Panc1 (cell line): ENCODE measurements around a stretch of chr9.

- RRBS, 2 experiments = 50 to 70% methylated on average over 2 of the region's 11 CpGs
Measured at GRCh38 chr9:89309501-89310092, 1.4 kb upstream of the CKS2 start.

DNA sequence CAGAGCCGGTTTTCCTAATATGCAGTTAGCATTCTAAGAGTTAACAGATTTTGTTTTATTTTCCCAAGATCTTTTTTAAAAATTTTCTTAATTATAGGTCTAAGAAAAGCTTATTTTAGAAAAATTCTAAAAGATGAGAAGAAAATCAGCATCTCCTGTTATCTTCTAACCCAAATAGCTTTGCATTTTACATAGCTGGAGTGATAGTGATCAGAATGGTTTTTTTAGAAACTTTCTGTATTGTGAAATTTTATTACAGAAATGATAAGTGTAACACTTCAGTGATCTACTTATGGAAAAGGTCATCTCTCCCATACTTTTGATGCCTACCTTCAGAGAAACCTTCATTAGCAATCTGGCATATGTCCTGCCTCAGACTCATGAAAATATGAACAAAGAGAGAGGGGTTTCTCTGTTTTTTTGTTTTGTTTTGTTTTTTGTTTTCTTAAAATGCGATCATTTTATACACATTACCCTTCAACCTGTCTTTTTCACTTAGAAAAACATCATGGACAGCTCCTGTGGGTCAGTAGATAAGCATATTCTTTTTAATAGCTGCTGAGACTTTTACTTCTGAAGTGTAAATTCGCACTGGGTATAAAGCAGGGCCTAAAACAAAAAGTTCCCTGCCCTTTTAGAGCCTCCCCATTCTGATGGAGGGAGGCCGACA, 18.9 kb downstream of the SECISBP2 start:
- RRBS, 2 experiments = no CpG with 5 or more reads among the region's 4 CpGs

DNA sequence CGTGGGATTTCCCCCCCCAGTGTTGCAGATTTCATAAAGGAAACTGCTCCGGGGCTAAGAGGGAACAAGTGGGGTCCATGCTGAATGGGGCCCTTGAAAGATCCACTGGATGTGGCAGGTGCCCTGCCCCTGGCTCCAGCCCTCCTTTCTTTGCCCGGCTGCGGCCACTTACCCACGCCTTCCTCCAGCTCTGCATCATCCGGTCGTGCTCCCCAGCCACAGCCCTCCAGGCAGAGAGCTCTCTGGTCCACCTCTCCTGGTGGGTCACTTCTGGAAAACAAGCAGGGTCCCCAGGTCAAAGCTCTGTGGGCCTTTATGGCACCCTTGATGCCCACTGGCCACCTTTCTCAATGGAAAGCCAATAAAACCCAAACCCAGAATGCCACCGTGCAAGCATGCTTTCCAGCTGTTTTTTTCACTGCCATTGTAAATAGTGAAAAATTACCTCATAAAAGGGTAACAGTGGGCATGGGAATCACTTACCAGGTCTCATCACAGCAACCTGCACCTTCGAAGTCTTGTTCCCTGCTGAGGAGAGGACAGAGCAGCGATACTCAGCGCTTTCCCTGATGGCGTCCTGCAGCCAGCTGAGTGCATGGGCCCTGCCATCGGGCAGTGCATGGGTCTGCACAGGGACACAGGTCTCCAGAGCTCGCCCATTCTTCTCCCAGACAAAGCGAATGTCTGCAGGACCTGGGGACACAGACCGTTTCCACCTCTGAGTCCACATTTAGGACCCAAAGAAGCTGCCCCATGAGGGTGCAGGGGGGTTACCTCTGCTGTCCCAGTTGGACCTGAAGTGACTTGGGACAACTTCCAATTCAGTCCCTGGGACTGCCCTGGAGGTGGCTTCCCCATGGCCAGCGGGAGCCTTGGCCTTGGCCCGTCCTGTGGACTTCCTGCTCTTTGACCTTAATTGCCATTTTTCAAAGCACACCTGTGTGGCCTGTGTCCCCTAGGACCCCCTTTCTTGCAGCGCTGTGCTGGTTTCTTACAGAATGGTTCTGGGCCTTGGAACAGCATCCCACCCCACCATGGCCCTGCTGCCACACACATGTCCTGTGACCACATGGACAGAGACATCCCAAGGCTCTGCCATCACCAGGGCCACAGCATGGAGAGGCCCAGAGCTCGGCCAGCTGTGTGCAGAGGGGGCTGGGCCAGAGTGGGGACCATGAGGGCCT, 45.4 kb downstream of the SECISBP2 start:
- RRBS, 2 experiments = 94 to 97% methylated on average over 4 to 5 of the region's 20 CpGs

- RRBS, 2 experiments = no CpG with 5 or more reads among the region's 6 CpGs
Measured at GRCh38 chr9:89375330-89375852, 57.1 kb downstream of the SECISBP2 start.

DNA sequence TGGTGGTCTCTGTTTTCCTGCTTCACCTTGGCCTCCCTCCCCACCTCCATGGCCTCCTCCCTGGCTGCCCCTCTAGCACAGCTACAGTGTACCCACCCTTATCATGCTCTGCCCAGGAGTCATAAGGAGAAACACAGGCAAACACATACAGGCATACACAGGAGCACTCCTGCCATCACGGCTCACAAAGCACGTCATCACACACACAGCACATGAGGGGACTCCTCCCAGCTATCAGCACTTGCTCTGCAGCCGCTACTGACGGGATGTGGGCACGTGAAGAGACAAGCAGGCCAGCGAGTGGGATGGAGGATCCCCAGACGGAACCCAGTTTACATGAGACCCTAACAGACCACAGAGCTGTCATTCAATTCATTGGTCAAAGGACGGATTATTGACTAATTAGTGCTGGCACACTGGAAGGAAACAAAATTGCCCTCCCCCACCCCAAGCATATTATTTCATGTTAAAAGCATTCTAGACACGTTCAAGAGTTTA, 53.7 kb downstream of the SEMA4D start:
- RRBS, 2 experiments = no CpG with 5 or more reads among the region's 9 CpGs

DNA sequence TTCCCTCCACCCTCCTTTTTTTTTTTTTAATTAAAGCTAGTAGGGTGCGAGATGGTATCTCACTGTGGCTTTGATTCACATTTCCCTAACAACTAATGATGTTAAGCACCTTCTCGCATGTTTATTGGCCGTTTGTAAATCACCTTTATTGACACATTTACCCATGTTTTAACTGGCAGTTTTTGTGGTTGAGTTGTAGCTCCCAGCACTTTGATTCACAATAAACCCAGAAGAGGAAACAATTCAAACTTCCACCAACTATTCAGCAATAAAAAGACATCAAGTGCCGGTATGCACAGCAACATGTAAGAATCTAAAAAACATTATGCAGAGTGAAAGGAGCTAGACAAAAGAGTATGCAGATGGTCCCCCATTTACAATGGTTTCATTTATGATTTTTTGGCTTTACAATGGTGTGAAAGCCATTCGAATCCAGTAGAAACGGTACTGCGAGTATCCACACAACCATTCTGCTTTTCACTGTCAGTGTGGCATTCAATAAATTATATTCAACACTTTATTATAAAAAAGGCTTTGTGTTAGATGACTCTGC, 7.8 kb downstream of the SEMA4D start:
- RRBS, 2 experiments = no CpG with 5 or more reads among the region's 7 CpGs

GRCh38 chr9:89603615-89604590, 909 bp upstream of the GADD45G start:
- RRBS, 2 experiments = 2 to 9% methylated on average over 12 to 13 of the region's 68 CpGs

- RRBS, 2 experiments = 8% methylated on average over 15 of the region's 80 CpGs; no CpG with 5 or more reads in 1 of the 2 experiments
Measured at GRCh38 chr9:89605625-89606510, 1.1 kb downstream of the GADD45G start.

- RRBS, 2 experiments = no CpG with 5 or more reads among the region's 5 CpGs
Measured at GRCh38 chr9:89621332-89622104, 16.7 kb downstream of the GADD45G start.

DNA sequence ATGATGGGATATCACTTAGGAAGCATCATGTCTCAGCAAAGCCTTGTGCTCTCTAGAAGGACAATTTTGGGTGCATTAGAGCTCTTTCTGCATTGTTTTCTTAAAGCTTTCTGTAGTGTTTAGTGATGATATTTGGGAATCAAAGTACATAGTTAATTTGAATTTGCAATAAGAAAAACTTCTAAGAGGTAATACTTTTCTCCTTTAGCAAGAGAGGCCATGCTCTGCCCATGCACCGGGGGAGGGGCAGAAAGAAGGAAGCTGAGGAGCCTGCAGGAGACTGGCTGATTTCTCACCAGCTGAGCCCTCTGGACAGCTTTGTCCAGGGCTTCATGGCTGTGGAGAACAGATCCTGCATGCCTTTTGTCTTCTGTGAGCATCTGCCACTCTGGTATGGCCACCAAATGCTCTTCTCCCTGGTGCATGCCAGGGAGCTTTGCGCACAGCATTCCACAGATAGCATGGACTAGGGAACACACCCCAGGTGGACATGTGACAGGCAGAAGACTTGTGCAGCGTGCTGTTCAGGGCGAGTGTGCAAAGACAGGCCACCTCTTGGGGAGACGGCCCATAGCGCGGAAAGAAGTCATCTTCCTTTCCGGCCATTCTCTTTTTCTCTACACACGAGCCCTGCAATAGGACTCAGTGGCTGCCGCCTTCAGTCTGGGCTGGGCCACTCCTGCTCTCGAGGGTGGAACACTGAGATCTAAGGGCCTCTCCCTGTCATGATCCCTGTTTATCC, 56.5 kb downstream of the GADD45G start:
- RRBS, 2 experiments = no CpG with 5 or more reads among the region's 11 CpGs

DNA sequence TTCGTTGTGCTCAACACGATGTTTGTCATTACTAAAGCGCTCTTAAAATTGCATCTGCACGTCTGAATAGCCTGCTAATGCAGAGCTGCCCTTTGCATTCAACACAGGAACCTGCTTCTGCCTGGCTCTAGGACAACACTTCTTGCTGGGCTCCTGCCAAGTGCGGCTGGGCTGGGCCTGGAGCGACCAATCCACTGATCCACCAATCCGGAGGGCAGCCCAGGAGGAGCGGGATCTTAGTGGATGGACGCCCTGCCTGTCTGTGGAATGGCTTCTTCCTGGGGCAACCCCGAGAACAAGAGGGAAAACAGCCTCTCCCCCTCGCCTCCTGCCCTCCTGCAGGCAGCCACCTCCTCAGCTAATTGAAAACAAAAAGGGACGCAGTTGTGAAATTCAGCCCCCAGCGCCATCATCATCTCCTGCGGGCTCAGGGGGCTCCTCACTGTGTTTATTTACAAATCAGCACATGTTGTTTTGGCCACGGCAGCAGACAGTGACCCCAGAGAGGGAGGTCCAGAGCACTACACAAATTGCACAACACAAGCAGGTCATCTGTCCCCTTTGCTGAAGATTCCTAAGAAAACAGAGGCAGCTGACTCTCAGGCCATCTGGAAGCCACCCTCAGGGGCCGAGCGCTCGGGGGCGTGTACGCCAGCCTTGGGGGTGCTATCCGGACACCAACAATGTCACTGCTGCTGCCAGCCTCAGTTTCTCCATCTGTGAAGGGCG, 57.3 kb downstream of the GADD45G start:
- RRBS, 2 experiments = 57% methylated on average over 1 of the region's 22 CpGs; no CpG with 5 or more reads in 1 of the 2 experiments

DNA sequence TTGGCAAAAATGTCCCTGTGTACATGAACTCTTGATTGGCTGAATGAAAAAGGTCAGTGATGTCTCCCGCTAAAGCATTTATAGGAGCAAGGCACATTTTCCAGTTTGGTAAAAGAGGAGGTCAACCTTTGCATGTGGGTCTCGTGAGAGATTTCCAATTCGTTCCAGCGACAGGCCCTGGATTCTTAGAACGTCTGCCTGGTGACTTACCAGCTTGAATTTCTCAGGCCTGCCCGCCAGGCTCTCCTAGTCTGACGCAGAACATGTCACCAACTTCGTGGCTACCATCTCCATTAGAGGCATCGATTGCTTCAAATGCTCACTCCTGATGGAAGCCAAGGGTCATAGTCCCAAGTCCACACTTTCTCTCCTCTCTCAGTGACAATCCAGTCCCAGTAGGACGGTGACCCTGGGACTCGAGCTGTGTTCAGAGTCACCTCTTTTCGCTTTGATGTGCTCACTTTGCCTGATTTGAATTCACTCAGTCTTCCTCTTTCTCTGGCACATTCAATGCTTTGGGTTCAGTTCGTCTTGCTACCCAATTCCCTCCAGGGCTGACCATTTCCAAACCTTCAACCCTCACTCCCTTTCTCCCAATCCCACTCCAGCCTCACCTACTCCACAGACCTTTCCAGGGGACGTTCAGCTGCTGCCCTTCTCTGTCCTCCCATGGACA, 94.8 kb downstream of the GADD45G start:
- RRBS, 2 experiments = no CpG with 5 or more reads among the region's 14 CpGs

- RRBS, 2 experiments = no CpG with 5 or more reads among the region's 5 CpGs
Measured at GRCh38 chr9:89843016-89843491, 238.2 kb downstream of the GADD45G start.

- RRBS, 2 experiments = no CpG with 5 or more reads among the region's 2 CpGs
Measured at GRCh38 chr9:90800558-90800959, 1.1 kb upstream of the SYK start.

DNA sequence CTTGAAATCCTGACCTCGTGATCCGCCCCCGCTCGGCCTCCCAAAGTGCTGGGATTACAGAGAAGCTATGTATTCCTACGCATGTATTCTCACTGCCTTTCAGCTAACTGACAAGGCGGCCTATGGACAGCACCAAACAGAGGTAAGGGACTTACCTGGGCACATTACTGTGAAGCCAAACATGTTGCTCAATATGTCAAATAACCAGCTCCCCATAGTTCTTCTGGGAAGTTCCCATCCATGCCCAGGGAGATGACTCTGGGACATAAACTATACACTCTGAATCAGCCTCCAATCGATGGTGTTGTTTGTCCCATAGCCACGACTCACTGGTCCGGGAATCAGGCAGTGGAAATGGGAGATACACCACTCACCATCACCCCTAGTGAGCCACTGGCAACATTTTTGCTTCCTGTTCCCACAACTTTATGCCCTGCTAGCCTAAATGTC, 114.7 kb downstream of the SYK start:
- RRBS, 2 experiments = no CpG with 5 or more reads among the region's 9 CpGs

- RRBS, 2 experiments = no CpG with 5 or more reads among the region's 16 CpGs
Measured at GRCh38 chr9:91191716-91192801, 169.7 kb downstream of the AUH start.

DNA sequence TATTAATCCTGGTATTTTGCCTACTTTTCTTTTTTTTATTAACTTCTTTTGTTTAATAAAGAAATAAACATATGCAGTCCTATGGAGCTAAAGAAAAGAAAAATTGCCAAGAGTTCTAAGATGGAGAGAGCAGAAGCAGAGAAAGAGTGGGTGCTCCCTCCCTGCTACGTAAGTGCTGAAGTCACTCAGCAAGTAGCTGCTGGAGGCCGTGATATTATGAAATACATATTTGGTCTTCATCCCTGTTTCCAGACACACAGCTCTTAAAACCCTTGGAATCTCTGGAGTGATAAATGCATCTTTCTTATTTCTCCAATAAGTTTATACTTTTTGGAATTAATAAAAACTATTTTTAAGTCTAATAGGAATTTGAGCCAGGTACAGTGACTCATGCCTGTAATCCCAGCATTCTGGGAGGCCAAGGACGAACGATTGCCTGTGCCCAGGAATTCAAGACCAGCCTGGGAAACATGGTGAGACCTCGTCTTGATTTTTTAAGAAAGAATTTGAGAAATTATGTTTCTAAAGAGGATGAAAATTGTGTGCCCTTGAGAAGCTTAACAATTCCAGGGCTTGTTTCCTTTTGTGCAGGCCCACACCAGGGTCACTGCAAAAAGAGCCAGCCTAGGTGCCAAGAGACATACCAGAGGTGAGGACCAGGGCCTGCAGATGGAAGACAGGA, 60.5 kb downstream of the AUH start:
- RRBS, 2 experiments = no CpG with 5 or more reads among the region's 5 CpGs

- RRBS, 2 experiments = no CpG with 5 or more reads among the region's 6 CpGs
Measured at GRCh38 chr9:91394888-91395774, 28.5 kb downstream of the NFIL3 start.

GRCh38 chr9:91407748-91408319, 15.8 kb downstream of the NFIL3 start:
- RRBS, 2 experiments = no CpG with 5 or more reads among the region's 10 CpGs

GRCh38 chr9:91421881-91422884, 1.4 kb downstream of the NFIL3 start:
- RRBS, 2 experiments = no CpG with 5 or more reads among the region's 21 CpGs